Pericardium fibroblast (primary cell): Measurements from ENCODE around the gene GLRX.

DNA sequence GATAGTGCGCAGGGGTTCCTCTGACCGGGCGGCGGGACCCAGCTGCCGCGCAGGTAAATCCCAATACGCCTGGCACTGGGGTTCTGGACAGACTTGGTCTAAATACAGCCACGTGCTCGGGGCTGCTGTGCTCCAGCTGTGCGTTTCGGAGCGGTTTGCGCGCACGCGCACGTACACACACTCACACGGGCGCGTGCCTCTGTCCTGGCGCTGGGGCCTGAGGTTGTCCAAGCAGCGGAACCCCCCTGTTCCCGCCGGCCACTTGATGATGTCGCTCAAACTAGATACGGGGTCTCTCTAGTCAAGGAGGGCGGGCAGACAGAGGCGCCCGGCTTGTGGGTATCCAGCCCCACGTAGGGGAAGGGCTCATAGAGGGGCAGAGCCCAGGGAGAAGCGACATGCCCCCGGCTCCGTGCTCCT is 11.0 kb upstream of the NR2F1 start:
- RAMPAGE, long total RNA = no peak

DNA sequence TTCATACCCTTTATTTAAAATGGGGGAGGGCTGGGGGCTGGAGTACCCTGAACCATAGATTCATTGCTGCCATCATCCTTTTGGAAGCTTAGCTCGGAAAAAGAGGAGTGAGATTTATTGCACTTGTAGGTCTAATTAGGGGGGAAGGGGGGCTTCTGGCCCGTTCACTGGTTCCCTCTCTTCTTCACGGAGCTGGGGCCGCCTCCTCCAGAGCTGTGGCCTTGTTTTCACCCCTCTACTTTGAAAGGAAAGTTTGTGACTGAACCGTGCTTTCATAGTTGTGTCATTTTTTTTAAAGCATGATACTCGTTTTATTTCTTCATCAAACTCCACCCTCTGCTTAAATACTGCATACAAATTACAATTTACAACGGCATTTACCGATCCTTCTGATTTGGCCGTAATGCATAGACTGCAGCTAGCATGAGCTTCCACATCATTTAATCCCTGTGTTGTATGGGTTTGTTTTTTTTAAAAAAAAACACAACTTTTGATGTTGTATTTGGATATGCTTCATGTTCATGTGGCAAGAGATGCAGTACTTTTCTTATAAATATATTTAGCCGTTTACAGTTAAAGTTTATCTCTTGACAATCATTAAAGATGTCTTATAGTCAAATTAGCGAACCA is 3.0 kb downstream of the NR2F1 start:
- RAMPAGE, long total RNA = no peak

DNA sequence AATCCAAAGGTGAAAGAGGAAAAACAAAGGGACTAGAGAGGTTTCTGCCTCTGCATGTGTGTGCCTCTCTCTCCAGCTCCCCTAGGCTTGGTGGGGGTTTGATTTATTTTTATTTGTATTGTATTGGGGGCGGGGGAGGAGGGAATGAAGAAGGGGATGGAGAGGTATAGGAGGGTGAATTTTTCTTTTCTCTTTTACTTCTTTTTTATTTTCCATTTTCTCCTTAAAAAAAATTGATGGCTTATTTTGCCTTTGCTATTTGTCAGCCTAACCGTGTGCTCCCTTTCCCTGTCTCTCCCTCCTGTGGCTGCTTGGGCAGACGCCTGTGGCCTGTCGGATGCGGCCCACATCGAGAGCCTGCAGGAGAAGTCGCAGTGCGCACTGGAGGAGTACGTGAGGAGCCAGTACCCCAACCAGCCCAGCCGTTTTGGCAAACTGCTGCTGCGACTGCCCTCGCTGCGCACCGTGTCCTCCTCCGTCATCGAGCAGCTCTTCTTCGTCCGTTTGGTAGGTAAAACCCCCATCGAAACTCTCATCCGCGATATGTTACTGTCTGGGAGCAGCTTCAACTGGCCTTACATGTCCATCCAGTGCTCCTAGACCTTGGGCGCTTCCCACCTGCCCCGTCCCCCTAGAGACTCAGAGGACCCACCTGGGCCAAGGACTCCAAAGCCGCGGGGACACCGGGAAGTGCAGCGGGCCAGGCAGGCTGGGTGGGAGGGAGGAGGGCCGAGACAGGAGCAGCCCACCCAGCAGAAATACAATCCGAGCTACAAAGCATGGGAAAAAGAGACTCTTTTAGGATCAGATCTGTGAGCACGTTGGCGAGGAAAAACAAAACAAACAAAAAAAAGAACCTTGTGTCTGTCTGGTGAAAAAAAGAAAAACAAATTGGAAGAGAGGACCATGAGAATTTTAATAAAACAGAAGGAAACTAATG is 10.5 kb downstream of the NR2F1 start:
- RAMPAGE, long total RNA = start-site peak on the plus strand centred at position 463 of the sequence, 261 bp wide, 19 and 108 reads in 2 replicates

GRCh38 chr5:93607778-93608253 is 24.8 kb downstream of the NR2F1 start:
- RAMPAGE, long total RNA = no peak

GRCh38 chr5:93620275-93620846 is 37.3 kb downstream of the NR2F1 start:
- RAMPAGE, long total RNA = no peak

DNA sequence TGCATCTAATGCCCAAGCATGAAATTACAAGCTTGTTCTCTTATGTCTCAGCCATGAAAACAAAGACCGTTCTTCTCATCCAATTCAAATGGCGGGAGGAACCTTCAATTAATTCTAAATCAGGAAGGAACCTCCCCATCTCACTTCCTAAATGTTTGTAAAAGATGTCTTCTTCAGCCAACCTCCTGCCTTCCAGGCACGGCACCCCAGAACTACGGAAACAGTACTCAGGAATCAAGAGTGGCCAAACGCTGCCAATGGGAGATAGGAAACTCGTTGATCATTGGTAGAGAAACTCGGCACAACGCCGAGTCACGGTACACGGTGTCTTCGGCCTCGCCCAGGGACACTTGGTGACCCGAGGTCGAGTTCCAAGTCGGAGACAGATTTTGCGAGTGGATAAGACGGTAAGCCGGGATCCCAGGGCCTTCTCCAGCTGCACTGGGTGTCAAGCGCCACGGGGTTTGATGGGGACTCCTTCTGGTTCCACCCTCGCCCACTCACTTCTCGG is 437 bp downstream of the KIAA0825 start:
- RAMPAGE, long total RNA = no peak

DNA sequence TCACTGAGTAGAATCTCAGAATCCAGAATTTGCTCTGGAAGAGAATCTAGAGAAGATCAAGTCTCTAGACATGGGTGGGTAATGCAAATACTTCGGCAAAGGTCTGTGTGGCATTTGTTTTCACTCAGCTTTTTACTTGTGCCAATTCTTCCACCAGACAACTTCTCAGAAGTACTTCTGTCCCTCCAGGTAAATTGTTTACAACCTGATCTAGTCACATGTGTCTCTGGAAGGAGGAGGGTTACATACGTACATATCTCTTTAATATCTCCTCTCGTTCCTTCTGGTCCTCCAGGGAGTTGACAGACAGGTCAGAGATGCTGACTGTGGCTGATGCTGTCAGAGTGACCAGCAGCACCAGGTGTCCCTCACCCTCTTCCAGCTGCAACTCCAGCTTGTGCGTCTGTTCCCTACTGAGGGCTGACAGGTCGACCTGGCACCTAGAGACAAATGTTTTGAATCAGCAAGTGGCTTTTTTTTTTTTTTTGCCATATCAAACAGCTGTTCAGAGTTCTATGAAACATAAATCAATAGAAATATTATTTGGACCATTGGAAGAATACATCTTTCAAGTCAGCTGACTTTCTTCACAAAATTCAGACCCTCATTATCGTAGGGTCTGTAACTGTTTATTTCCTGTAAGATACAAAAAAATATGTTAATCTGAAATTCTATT is 276.1 kb downstream of the SLF1 start:
- RAMPAGE, long total RNA = no peak

GRCh38 chr5:95543128-95543815 is 11.5 kb downstream of the SKIC3 start:
- RAMPAGE, long total RNA = no peak

GRCh38 chr5:95548368-95548784 is 6.4 kb downstream of the SKIC3 start:
- RAMPAGE, long total RNA = no peak

GRCh38 chr5:95649718-95650171 is 3.2 kb downstream of the RFESD start:
- RAMPAGE, long total RNA = no peak

DNA sequence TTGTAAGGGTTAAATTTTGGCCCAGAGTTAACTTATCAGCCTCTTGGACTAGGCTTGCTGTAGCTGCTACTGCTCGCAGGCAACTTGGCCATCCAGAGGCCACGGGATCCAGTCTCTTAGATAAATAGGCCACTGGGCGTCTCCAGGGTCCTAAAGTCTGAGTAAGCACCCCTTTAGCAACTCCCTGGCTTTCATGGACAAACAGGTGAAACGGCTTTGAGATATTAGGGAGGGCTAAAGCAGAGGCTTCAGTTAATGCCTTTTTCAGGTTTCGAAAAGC is 20.8 kb upstream of the RHOBTB3 start:
- RAMPAGE, long total RNA = no peak

DNA sequence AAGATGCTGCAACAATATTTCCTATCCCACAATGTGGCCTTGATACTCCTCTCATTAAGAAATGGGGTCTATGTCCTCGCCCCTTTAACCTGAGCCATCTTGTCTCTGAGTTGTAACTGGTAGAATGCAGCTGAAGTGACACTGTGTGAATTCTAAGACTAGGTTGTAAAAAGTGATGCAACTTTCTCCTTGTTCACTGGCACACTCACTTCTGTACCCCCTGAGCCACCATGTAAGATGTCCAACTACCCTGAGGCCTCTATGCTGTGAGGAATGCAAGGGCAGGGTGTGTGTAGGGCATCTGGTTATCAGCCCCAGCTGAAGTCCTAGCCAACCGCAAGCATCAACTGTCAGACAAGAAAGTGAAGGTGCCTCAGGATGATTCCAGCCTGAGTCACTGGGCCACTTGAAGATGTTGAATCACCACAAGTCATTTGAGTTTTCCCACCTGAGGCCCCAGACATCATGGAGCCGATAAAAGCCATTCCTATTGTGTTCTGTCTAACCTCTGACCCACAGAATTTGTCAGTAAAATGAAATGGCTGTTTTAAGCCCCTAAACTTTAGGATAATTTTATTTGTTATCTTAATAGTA is 18.8 kb upstream of the RHOBTB3 start:
- RAMPAGE, long total RNA = no peak

DNA sequence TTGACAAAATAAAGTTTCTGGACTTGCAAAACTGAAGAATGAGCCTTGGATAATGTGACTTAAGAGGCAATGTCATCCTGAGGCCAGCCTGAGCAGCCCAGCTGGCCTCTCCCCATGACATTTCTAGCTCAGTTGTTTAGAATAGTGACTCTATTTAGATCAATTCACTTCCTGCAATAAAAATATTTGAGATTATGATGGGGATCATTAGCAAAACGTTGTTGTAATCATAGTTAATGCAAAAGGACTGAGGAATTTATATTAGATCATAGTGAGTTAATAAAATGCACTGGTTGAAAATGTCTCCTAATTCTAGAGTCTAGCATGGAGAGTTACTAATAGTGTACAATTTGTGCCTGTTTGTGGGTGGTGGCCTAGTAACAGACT is 11.0 kb upstream of the RHOBTB3 start:
- RAMPAGE, long total RNA = no peak

DNA sequence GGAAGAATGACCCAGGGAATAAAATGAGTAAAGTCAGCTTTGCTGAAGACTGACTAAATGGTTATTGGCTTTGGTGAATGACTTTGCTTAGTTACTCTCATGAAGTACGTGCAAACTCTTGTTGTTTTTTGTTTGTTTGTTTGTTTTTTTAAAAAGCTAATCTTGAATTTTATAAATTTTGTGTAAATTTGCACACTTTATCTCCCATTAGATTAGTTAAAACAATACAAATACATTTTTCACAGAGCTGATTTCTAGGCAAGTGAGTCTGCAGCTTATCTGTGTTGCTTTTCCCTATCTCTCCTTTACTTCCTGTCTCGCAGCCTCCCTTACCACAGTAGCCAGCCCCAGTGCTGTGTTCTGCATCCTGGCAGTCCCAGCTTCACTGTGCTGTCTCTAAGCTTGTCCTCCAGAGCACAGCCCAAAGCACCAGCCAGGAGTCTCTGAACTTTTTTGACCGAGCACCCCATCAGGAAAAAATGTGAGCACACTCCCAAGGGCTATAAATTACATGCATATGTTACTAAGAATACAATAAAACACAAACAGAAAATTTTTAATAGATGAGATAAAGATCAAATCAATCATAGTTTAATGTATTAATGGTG is 7.6 kb upstream of the RHOBTB3 start:
- RAMPAGE, long total RNA = no peak

DNA sequence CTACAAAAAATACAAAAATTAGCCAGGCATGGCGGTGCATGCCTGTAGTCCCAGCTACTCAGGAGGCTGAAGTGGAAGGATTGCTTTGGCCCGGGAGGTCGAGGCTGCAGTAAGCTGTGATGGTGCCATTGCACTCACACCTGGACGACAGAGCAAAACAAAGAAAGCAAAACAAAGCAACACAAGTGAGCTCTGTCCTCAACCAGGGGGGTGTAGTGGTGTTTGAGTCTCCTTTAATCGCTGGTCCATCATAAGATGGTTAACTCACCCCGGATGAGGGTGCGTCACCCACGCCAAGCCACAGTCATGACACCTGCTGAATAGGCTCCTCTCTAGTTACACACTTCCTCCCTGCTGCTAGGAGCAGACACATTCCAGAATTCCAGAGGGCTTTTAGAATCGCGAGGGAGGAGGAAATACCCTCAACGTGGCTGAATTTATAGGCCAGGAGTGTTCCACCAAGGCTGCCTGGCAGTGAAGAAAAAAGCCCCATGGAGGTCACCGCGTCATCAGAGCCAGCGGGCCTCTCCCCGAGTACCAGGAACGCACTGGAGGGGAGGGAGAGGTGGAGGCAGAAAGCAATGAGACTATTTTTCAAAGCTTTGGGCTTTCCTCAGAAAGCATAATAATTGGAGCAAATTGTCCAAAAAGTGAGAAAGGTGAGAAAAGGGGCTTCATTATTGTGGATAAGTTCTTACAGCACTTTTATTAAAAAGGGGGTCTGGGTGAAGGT is 5.1 kb downstream of the GLRX start:
- RAMPAGE, long total RNA = no peak

GRCh38 chr5:95821813-95823098 is at the start of gene GLRX:
Gene GLRX, minus strand, starts transcription at chr5:95822726.
- RAMPAGE, long total RNA = start-site peak on the minus strand at chr5:95822694-95822729, 282 and 1,408 reads in 2 replicates

GRCh38 chr5:95823099-95823432 is 540 bp upstream of the GLRX start:
- RAMPAGE, long total RNA = no peak

DNA sequence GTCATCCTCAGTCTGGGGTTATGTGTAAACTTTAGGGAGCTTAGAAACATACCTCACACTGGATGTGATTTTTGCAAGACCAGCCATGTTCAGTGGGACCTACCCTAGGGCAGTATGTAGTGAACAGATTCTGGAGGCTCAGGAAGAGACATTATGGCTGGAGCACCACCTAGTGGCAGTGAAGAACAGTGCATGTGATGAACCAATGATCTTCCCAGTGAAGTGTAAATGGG is 24.4 kb upstream of the GLRX start:
- RAMPAGE, long total RNA = no peak

- RAMPAGE, long total RNA = no peak
Observed at GRCh38 chr5:95887920-95889158, 65.8 kb upstream of the GLRX start.

DNA sequence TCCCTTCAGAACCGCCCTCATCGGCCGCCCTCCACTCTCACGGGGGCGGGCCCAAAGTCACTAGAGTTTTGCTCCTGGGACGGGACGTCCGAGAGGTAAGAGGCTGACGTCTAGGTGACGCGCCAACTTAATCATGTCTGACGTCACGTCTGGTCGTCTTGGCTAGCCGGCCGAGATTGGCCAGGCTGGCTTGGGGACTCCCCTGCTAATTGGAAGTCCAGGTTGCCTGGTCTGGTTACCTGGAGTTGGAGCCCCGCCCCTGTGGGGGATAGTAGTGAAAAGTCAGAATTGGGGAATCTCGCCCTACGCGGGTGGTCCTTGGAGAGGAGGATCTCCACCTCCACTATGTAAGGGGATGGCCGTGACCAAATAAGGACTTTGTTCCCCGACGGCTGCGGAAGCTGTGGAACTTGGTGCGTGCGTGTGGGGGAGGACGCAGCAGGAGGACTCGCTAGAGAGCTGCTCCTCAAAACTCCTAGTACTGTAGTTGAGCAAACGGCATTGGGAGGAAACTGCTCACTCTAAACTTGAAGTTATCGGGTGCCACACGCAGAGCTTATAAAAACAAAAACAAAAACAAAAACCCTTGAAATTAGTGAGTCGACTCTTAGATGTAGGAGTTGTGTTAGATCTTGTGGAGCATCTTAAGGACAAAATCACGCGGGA is 424 bp upstream of the ELL2 start:
- RAMPAGE, long total RNA = no peak